ENCODE data around the genes SP2 and SNX11.

DNA sequence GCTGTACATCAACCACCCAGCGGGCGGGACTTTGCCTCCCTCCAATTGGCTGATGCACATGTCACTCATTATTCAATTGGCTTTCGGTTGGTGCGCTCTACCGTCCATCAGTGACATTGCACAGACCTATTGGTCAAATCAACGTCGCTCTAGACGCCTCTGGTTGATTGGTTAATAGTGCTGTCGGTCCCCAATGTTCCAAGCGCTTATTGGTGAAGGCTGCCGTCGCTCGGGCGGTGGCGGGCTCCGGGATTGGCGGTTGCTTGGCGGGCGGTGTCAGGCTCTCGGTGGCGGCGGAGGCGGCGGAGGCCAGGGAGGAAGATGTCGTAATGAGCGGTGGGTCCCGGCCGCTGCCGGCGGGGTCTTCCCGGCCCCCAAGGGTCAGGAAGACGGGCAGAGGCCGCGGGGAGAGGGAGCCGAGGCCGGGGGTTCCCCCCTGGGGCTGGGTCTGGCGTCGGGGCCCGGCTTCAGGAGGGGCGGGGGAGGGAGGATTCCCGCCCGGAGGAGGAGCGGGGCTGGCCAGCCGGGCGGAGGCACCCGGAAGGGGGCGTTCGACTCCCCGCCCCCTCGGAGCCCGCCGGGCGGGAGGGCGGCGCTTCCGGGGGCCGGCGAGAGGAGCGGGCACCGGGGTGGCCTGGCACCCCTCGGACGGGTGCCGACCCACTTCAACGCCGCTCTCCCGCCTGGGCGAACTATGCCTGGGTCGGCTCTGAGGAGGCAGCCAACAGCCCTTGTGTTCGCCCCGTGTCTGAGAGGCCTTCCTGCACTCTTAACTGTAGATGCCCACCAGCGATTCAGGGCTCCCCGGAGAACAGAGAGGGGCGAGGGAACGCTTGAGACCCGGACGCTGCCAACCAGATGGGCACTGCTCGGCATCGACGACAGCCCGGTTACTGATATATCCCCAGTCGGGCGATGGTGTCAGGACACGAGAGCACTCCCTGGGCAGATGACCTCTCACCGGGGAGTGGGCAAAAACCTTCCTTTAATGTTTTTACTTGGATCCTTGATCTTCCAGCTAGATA is at the start of gene SP2:
Gene SP2, plus strand, starts transcription at position 279 of the 1,025 bp plus-strand sequence.
- PRO-cap, 5 experiments = peak in 5 of 5 experiments; most common plus-strand start position 595 of the sequence (in 5); most common minus-strand start position 553 of the sequence (in 2)
- RAMPAGE, long total RNA, 2 experiments = start-site peak on the plus strand in 1 of 2 experiments, centred at position 284 of the sequence, 349 reads per replicate
- RRBS = 2% methylated on average over 33 of the region's 84 CpGs

GRCh38 chr17:47905013-47906177 is 9.4 kb downstream of the SP2 start:
- PRO-cap, 5 experiments = no peak in any of the 5 experiments
- RAMPAGE, long total RNA, 2 experiments = no peak in any of the 2 experiments
- RRBS = no CpG with 5 or more reads among the region's 15 CpGs

GRCh38 chr17:47958525-47959167 is 963 bp upstream of the PRR15L start:
- PRO-cap, 5 experiments = no peak in any of the 5 experiments
- RAMPAGE, long total RNA, 2 experiments = no peak in any of the 2 experiments
- RRBS = no CpG with 5 or more reads among the region's 11 CpGs

DNA sequence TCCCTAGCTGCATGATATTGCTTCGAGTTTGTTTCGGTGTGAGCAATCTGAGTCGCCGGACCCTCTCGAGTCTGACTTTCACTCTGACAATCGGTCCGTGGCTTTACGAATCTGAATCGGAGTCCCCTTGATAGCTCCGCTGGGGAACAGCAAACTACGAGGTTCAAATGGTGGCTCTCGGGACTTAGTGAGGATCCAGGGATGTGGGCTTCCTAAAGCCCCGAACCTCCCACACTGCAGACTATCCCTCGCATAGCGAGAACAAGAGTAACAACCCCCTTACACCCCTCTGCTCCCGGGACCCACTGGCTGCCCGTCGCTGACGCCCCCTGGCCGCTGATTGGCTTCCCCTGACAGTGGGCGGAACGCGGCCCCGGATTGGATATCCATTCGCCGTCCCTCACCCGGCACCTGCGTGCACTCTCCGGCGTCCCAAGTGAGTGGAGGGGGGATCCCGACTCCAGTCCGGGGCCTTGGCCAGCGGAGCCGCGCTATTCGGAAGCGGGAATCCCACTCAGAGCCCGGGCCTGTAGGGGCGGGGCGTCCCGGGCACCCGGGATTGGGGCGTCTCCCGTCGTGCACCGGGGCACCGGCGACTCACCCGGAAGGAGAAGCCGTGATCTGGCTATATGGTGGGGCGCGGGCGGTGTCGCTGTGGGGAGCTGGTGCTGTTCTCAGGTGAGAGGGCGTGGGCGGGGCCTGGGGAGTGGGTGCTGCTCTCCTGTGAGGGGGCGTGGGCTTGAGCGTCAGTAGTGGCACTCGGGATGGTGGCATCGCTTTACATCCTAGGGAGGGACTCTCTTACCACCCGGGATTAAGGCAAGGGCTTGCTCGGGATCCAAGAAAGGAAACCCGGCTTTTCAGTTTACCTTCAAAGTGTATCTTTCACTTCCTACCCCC is at the start of gene SNX11:
Gene SNX11, plus strand, starts transcription at position 606 of the 900 bp plus-strand sequence.
- PRO-cap, 5 experiments = peak in 5 of 5 experiments; most common plus-strand start position 439 of the sequence (in 3); most common minus-strand start position 236 of the sequence (in 5)
- RAMPAGE, long total RNA, 2 experiments = start-site peak on the plus strand in 1 of 2 experiments, centred at positions 412 to 616 of the sequence, 63 to 84 reads per replicate; start-site peak on the minus strand in 1 of 2 experiments, centred at position 641 of the sequence, 8 reads per replicate
- RRBS = 2% methylated on average over 20 of the region's 63 CpGs

- PRO-cap, 5 experiments = no peak in any of the 5 experiments
- RAMPAGE, long total RNA, 2 experiments = no peak in any of the 2 experiments
- RRBS = no CpG with 5 or more reads among the region's 10 CpGs
Measured at GRCh38 chr17:48549181-48550114, 4.5 kb upstream of the HOXB2 start.

DNA sequence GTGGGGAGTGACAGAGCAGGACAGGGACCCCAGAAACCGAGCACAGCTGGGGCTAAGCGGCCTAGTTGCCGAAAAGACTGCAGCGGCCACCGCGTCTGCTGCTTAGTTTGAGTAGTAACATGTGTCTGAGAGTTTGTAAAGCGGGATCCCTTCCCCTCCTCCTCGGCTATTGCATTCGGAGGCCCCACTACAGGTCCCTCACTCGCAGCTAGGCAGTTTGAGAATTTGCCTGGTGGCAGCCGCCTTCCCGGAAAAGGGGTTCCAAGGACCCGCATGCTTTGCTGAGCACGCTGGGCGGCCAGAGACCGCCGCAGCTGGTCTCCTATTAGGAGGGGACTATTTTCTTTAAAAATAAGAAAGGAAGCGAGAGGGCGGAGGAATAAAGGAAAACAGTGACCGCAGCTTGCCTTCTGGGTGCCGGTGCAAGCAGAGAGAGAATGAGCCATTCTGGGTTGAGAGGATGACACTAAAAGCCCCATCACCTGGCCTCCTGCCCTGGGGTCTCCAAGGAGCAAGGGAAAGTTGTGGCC is 1.1 kb upstream of the HOXB5 start:
- PRO-cap, 5 experiments = no peak in any of the 5 experiments
- RAMPAGE, long total RNA, 2 experiments = no peak in any of the 2 experiments
- RRBS = no CpG with 5 or more reads among the region's 21 CpGs

GRCh38 chr17:48595713-48596689 is 2.4 kb upstream of the HOXB5 start:
- PRO-cap, 5 experiments = peak in 2 of 5 experiments; most common plus-strand start chr17:48596250 (in 2)
- RAMPAGE, long total RNA, 2 experiments = no peak in any of the 2 experiments
- RRBS = 10% methylated on average over 13 of the region's 58 CpGs

DNA sequence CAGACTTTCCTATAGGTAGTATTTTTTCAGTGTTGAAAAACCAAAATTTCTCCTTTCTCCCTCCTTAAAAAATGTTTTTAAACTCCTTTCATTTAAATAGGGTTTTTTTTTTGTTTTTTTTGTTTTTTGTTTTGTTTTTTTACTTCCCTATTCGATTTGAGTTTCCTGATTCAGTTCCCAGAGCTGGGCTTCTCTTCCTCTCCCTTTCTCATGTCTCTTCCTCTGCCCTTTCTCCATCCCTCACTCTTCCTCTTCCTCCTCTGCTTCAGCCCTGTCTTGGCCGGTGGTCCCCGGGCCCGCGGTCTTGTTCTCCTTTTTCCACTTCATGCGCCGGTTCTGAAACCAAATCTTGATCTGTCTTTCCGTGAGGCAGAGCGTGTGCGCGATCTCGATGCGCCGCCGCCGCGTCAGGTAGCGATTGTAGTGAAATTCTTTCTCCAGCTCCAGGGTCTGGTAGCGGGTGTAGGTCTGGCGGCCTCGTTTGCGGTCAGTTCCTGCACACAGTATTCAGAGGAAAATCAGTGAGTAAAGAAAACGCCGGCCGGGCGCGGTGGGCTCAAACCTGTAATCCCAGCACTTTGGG is 2.9 kb upstream of the HOXB6 start:
- PRO-cap, 5 experiments = no peak in any of the 5 experiments
- RAMPAGE, long total RNA, 2 experiments = no peak in any of the 2 experiments
- RRBS = no CpG with 5 or more reads among the region's 27 CpGs

- PRO-cap, 5 experiments = peak in 1 of 5 experiments; most common minus-strand start chr17:48621250 (in 1)
- RAMPAGE, long total RNA, 2 experiments = no peak in any of the 2 experiments
- RRBS = 10% methylated on average over 5 of the region's 32 CpGs
Measured at GRCh38 chr17:48620109-48621434, 5.5 kb upstream of the HOXB8 start.

DNA sequence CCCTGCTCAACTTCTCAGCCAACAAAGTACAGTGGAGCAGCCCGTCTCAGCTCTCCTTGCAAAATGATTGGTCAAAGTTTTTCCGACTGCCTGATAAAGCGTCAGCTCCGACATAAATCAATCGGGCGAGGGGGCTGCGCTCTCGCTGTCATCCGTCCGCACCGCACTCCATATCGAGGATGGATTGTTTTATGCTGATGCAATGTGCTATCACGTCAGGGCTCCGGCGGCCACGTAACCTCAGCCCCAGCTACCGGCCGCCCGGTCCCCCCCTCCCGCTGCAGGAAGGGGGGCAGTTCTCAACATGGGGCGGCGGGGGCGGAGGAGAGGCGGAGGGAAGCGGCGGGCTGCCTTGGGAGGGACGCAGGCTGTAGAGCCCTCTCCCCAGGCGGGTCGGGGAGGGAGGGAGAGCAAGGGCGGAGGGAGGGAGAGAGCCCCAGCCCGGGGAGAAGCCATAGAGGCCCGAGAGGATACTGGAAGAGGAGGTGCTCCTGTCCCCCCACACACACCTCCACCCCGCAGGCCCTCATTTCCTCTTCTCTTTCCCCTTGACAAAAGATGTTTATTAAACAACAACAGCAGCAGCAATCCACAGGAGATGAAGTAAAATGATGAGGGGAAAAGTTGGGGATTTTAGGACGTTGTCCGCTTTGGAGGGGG is 381 bp upstream of the HOXB9 start:
- PRO-cap, 5 experiments = no peak in any of the 5 experiments
- RAMPAGE, long total RNA, 2 experiments = no peak in any of the 2 experiments
- RRBS = no CpG with 5 or more reads among the region's 35 CpGs

DNA sequence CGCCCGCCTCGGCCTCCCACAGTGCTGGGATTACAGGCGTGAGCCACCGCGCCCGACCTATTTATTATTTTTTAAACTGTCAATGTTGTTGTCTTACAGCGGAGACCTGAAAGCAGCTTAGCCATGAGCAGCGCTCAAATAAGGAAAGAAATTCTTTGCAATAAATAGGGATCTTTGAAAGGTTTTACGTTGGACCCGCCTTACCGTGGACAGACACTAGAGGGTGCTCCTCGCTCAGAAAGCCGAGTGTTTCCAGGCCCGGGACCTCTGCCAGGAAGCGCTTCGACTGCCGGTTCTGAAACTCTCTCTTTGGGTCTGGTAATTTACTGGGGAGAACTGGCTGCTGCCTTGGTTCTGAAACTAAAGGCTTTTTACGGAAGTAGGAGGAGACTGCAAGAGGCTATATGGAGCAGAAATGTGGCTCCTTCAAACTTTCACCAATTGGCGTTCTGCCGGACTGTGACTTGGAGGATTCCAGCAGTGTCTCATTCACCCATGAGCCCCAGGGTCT is 45.5 kb upstream of the HOXB9 start:
- PRO-cap, 5 experiments = no peak in any of the 5 experiments
- RAMPAGE, long total RNA, 2 experiments = no peak in any of the 2 experiments
- RRBS = no CpG with 5 or more reads among the region's 21 CpGs

- PRO-cap, 5 experiments = no peak in any of the 5 experiments
- RAMPAGE, long total RNA, 2 experiments = no peak in any of the 2 experiments
- RRBS = 21% methylated on average over 15 of the region's 80 CpGs
Measured at GRCh38 chr17:48718255-48719420, 3.7 kb downstream of the PRAC1 start.

- PRO-cap, 5 experiments = no peak in any of the 5 experiments
- RAMPAGE, long total RNA, 2 experiments = no peak in any of the 2 experiments
- RRBS = no CpG with 5 or more reads among the region's 22 CpGs
Measured at GRCh38 chr17:48719421-48719599, 3.0 kb downstream of the PRAC1 start.

DNA sequence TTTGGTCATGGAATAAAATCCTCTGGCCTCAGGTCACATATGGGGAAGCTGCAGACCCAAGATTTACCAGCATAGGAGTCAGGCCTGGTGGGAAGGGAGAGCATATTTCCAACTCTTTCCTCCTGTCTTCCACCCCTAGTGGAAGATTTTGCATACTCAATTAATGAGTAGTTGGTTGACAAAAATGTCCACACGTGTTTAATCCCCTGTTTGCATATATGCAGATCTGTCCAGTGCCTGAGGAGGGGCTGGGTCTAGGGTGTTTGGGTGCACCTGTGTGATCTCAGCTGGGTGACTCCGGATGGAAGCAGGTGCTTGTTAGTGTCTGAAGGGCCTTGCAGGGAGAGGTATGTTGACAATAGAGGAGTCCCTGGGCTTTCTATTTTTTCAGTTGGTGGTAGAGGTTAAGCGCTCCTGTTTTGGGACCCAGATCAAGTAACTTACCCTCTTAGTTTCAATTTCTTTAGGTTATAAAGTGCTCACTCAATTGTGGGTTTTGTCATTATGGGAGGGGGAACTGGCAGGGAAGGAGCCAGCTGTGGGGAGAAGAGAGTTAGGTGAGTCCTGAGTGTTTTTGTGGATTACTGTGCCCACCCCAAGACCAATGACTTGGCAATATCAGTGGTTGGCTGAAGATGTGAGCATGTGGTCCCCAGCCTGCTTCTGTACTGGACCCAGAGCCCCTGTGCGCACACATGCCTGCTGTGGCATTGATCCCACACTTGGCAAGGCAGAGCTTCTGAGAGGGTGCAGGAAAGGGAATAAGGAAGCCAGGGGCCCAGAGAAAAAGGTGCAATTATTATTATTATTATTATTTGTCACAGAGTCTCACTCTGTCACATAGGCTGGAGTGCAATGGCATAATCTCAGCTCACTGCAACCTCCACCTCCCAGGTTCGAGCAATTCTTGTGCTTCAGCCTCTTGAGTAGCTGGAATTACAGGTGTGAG is 1.5 kb downstream of the PRAC1 start:
- PRO-cap, 5 experiments = no peak in any of the 5 experiments
- RAMPAGE, long total RNA, 2 experiments = no peak in any of the 2 experiments
- RRBS = no CpG with 5 or more reads among the region's 5 CpGs

GRCh38 chr17:48804571-48805277 is 12.3 kb downstream of the TTLL6 start:
- PRO-cap, 5 experiments = no peak in any of the 5 experiments
- RAMPAGE, long total RNA, 2 experiments = no peak in any of the 2 experiments
- RRBS = no CpG with 5 or more reads among the region's 14 CpGs

DNA sequence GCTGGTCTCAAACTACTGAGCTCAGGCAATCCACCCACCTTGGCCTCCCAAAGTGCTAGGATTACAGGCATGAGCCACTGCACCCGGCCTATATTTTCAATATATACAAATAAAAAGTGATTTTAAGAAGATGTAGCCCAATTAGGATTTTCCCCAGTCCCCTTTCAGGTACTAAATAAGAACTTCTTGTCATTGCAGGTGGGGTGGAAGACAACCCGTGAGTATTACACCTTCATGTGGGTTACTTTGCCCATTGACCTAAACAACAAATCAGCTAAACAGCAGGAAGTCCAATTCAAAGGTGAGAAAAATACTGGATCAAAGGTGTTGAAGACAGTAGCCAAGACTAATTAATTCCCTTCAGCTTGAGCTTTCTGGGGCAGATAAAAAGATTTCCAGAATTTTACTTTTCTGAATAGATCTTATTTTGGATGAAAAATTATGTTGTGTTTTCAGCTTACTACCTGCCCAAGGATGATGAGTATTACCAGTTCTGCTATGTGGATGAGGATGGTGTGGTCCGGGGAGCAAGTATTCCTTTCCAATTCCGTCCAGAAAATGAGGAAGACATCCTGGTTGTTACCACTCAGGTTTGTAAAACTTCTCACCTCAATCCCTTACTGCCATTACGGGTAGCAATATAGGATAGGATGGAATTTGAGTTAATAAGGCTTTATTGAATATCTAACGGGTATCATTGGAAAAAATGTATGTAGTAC is 17.2 kb downstream of the CALCOCO2 start:
- PRO-cap, 5 experiments = no peak in any of the 5 experiments
- RAMPAGE, long total RNA, 2 experiments = no peak in any of the 2 experiments
- RRBS = no CpG with 5 or more reads among the region's 6 CpGs

- PRO-cap, 5 experiments = no peak in any of the 5 experiments
- RAMPAGE, long total RNA, 2 experiments = no peak in any of the 2 experiments
- RRBS = no CpG with 5 or more reads among the region's 10 CpGs
Measured at GRCh38 chr17:48929817-48931013, 14.4 kb downstream of the SNF8 start.

DNA sequence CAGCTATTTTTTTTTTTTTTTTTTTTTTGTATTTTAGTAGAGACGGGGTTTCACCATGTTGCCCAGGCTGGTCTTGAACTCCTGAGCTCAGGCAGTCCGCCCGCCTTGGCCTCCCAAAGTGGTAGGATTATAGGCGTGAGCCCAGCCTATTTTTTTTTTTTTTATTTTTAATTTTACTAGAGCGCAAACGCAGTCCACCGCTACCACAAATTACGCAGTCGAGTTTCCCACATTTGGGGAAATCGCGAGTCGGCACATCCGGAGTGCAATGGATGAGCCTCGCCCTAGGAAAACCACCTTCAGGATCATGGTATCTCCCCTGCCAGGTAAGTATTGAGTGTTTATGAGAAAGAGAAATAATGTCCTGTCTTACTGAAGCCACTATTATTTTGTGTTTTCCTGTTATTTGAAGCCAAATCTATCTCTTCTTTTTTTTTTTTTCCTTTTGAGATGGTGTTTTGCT is 4.6 kb upstream of the SNF8 start:
- PRO-cap, 5 experiments = peak in 3 of 5 experiments; most common minus-strand start position 336 of the sequence (in 2)
- RAMPAGE, long total RNA, 2 experiments = no peak in any of the 2 experiments
- RRBS = no CpG with 5 or more reads among the region's 14 CpGs

GRCh38 chr17:49191470-49192393 is 18.6 kb downstream of the GNGT2 start:
- PRO-cap, 5 experiments = peak in 1 of 5 experiments; most common plus-strand start chr17:49191787 (in 1)
- RAMPAGE, long total RNA, 2 experiments = no peak in any of the 2 experiments
- RRBS = 1% methylated on average over 8 of the region's 41 CpGs

DNA sequence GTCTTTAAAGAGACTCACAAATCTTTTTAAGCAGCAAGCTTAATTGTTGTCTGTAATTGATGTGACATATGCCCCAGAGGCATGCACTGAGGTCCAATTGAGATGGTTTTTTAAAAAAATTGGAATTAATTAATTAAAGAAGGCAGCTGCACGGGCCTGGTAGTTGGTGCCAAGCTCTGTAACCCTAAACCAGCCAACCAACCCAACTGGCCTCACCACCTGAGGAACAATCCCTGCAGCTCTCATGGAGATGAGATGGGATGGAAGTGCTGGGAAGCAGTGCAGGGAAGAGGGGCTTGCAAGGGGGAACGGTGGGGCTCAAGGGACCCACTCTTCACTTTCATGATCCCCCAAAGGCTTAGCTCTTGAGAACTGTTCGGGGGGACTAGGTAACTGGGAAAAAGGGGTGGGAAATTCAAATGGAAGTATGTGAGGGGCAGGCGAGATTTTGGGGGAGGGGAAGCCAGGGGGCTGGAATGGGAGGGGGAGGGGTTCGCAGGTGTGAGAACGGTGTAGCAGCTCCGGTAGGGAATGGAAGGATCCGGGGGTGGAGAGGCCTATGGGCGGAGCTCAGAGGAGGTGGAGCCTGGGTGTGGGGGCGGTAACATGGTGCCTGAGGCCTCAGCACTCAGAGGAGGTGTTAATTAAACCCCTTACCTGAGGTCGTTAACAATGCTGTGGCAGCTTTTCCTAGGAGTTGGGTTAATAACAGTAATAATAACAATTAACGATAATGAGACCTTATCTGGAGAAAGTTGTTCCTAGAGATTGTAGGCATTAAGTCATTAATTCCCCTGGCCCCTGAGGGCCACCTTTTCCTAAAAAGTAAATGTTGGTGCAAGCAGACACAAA is 9.3 kb upstream of the ZNF652 start:
- PRO-cap, 5 experiments = no peak in any of the 5 experiments
- RAMPAGE, long total RNA, 2 experiments = no peak in any of the 2 experiments
- RRBS = no CpG with 5 or more reads among the region's 12 CpGs